SK-MEL-5 (cell line): ENCODE measurements around a stretch of chr7.

RAMPAGE:
- cytosol, long total RNA = no peak
- long total RNA = no peak
- nucleus, long total RNA = no peak
Observed at GRCh38 chr7:139567203-139567694, 43.8 kb downstream of the CLEC2L start.

DNA sequence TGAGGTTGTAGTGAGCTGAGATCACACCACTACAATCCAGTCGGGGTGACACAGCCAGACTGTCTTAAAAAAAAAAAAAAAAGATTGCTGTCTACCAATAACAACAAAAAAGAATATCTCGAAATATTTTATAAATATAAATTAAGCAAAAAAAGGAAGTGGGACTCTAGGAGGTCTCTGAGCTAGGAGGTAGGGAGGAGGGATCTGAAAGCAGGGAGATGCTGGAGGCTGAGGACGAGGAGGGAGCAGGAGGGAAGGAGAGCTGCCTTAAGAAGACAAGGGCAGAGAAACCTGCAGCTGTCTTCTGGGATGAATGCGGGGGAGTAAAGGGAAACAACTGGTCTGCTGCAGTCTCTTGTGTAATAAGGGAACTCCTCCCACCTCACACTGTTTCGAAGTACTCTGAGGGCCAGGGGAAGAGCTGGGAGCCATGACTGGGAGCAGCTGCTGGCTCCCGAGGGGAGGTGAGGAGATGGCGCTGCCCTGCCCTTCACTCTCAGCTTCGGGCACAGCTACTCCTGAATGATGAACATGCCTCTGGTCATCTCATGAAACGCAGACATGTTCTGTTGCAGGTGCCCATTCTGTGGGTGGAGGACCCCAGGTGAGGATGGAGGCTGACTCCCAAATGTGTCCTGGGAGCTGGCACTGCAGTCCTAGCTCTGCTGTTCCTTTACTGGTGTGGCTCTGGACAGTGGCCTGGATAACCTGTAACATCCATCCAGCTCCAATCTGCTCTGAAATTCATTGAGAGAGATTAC, 65.1 kb downstream of the CLEC2L start:
RAMPAGE:
- cytosol, long total RNA = no peak
- long total RNA = no peak
- nucleus, long total RNA = no peak

DNA sequence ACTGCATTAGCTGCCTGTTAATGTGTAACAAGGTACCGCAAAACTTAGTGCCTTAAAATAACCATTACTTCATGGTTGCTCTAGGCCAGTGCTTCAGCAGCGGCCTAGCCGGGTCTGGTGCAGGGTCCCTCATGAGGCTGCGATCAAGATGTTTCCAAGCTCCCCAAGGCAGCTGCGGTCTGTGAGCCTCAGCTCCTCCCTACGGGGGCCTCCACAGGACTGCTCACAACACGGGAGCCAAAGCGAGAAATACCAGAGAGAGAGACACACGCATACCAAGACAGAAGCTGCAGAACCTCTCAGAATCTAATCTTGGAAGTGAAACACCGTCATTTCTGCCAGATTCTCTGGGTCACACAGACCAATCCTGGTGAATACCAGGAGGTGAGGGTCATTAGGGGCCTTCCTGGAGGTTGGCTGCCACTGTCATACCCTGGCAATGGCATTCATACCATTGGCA, 94.5 kb downstream of the HIPK2 start:
RAMPAGE:
- cytosol, long total RNA = no peak
- long total RNA = no peak
- nucleus, long total RNA = no peak

RAMPAGE:
- cytosol, long total RNA = no peak
- long total RNA = no peak
- nucleus, long total RNA = no peak
Observed at GRCh38 chr7:139687910-139688639, 89.7 kb downstream of the HIPK2 start.

DNA sequence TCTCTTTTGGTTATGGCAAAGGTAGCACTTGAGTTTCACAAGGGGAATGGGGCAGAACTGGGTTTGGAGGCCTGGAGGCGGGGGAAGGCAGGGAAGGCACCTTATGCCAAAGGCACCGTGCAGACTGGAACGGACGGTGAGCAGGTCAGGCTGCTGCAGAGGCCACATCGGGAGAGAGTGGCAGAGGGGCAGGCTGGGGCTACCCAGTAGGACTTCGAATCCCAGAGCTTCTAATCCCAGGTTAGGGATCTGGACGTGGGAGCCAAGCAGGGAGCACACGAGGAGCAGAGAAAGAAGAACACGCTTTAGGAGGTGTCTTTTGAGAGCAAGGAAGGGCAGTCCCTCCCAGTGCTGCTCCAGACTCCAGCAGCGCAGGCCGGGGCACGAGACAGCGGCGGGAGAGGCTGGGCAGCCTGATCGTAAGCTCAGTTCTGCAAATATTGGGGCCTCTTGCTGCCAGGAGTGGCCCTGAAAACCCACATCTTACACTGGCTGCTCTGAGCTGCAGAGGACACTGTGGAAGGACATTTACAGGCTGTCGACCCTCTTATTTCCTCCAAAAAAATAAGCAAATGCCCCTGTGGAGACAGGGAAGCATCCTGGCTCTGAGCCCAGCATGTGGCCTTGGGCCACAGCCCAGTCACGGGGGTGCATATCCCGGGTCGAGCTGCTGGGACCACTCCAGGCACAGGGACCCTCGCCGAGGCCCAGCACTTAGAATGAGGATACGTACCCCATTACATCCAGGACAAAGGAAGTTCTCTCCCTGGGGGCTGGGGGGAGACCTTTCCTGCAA, 75.8 kb downstream of the HIPK2 start:
RAMPAGE:
- cytosol, long total RNA = no peak
- long total RNA = no peak
- nucleus, long total RNA = no peak

DNA sequence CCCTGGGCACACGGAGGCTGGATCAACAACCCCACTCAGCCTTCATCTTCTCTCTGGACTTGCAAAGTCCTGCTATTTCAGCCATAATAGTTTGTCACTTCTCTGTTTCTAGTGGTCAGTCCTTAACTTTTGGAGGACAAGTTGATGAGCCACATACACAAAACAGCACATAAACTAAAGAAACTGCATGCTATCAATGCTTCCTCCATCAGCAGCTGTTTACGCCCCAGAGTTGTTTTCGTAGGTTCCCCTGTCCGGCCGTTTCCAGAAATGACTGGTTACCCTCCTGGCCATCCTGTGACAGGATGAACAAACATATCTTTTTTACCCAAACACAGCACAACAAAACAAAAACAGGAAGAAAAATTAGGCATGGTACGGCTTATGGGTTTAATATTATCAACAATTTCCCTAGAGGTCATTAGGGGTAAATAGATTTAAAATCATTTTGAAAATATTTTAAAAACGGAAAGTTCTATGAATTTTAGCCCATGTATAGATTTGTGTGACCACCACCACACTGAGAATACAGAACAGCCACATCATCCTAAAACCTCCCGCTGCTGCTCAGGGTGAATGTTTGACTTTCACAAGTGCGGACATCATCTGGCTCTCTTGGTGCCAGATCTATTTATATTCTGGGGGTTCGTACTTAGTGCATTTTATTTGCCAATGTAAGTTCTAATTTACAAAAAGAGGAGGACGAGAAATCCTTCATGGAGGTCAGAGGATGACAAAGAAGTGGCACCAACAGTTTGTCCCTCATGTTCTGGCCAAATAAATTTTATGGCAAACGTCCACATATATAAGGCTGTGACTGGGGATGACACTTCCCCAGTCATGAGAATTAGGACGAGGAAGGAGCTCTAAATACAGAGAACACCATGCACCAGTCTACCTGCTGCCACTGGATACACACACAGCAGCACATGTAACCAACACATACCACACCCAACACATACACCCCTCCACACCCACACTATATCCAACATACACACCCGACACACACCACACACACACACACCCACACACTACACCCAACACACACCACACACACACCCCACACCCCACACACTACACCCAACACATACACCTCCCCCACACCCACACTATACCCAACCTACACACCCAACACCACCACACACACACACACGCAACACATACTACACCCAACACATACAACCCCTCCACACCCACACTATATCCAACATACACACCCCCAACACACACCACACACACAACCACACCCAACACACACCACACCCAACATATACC, 74.6 kb downstream of the HIPK2 start:
RAMPAGE:
- cytosol, long total RNA = no peak
- long total RNA = no peak
- nucleus, long total RNA = no peak

DNA sequence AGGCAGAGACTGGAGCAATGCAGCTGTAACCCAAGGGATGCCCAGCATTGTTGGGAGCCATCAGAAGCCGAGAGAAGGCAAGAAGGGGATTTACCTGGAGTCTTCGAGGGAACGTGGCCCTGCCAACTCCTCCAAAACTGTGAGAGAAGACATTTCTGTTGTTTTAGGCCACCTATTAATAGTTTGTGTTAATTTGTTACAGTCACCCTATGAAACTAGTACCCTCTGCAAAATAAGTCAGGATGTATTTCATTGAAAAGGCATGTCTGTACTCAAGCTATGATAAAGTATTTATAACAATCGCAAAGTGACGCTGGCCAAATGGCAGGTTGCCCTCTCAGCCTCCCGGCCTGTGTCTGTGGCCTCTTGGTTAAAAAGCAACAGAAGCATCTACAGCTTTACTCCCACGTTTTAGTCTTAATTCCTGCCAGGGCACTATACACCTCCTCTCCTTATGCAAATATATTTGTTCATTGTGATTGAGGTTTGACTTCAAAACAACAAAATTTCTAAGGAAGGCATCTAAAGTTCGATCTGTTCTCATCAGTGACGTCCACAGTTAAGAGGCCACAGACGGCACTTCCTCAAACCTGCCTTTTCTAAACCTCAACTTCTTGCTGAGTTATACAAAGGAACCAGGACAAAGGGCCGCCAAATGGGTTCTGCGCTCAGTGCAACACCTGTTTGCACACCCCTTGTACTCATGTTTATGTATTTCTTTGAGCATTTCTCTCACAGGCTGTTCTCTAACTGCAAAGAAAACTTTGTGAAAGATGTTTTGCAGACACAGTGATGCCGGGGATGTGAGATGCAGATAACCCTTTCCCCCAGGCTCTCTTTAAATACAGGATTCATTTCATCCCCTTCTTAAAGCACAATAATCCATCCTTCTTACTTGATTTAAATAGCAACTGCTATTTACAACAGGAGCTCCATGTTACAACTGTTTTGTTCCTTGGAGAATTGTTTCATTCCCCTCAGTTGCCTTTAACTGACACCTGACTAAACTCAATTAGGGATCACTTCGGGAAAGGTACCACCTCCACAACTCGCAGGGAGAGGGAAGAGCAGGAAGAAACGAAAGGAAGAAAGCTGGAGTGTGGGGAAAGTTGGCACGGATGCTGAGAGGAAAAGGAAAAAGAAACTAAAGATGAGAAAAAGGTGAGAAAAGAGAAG, 46.5 kb downstream of the HIPK2 start:
RAMPAGE:
- cytosol, long total RNA = no peak
- long total RNA = no peak
- nucleus, long total RNA = no peak

RAMPAGE:
- cytosol, long total RNA = no peak
- long total RNA = no peak
- nucleus, long total RNA = no peak
Observed at GRCh38 chr7:139737483-139737699, 40.4 kb downstream of the HIPK2 start.

RAMPAGE:
- cytosol, long total RNA = no peak
- long total RNA = no peak
- nucleus, long total RNA = no peak
Observed at GRCh38 chr7:139747823-139748129, 30.0 kb downstream of the HIPK2 start.

DNA sequence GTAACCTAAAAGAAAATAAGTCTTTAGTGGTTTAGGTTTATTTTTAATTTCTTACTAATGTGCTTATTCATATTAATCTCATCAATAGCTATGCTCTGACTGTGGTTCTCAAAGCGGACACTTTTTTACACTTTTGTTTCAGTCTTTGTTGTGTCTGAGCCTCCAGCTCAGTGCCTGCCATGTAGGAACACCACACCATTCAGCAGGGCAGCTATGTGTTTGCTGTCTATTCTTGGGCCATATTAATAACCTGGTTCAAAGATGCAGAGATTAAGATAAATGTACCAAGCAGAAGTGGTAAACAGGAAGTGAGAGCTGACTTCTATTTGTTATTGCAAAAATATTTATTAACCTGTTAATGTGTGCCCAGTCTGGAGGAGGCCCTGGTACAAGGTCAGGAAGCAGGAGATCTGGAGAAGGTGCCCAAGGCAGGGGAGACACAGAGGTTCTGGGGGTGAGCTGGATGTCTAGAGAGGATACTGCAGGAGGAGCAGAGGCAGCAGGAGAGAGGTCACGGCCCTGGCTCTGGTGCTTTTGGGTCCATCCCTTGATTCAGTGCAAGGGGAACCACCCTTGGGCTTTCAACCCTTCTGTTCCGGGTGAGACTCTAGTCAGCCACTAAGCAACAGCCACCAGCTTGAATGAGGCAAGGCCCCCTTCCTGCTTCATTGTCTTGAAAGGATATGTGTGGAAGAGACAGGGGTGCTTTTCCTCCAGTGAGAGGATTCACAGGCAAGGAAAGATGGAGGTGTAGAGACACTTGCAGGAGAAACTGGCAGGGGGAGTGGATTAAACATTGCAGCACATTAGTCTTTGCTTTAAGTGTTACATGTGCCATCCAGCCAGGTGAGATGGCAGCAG, 1.9 kb downstream of the TBXAS1 start:
RAMPAGE:
- cytosol, long total RNA = no peak
- long total RNA = no peak
- nucleus, long total RNA = no peak

DNA sequence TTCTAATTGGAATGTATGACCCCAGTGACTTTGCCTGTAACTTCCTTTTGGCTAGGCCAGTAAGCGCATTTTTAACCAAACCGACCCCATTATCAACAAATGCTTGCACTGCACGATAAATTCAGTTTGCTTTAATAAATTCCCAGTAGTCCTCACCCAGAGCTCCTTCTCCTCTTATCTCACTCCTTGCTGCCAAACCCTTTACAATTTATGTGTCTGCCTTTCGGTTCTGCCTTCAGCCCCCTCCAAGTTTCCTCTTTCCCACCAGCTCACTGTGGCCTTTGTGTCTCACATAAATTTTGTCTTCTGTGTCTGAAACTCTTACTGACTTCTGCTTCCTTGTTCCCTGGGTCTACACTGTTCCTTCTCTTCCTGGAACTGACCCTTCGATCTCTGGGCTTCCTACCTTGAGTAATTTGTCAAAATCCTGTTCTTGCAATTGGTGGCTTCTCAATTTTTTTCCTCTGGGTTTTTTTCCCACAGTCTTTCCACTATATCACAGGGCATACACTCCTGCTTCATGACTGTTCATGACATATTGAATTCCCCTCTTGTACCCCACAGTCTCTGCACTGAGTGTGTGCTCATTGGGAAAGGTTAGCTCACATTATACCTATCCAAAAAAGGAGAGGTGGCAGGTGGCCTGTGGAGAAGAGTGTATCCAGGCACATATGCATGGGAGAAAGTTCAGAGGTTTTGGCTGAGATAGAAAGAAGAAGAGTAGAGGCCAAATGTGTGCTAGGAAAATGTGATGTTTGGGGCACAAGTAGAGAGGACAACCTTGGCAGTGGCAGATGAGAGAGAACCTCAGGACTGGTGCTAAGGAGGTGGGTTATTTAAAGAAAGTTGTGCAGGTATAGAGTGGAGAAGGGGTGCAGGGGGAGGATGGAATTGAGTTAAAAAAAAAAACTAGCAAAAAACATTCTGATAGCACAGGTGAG, 59.2 kb downstream of the TBXAS1 start:
RAMPAGE:
- cytosol, long total RNA = no peak
- long total RNA = no peak
- nucleus, long total RNA = no peak

DNA sequence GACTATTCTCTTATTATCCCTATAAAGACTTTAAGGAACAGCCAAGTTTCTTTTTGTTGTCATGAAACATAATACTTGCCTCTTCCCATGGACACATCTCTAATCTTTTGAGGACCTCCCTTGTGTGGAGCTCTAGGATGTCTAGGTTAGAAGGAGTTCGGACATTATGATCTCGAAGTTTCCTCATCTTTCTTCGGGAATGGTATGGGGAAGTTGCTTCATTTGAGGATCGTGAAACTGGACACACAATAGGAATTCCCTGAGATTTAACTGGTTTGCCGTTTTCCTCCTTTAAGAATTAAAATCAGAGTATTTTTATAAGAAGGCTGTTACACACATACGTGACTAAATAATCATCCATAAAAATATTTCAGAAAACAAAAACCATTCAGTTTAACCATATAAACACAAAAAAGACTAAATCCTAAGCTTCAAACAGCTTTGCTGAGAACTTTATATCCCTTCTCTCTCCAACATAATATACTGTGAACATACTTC, 39.2 kb upstream of the PARP12 start:
RAMPAGE:
- cytosol, long total RNA = no peak
- long total RNA = no peak
- nucleus, long total RNA = no peak

RAMPAGE:
- cytosol, long total RNA = no peak
- long total RNA = no peak
- nucleus, long total RNA = no peak
Observed at GRCh38 chr7:140171491-140172003, 5.2 kb downstream of the KDM7A start.

GRCh38 chr7:140175917-140176616, 716 bp downstream of the KDM7A start:
RAMPAGE:
- cytosol, long total RNA = no peak
- long total RNA = no peak
- nucleus, long total RNA = no peak

GRCh38 chr7:140213664-140214709, 37.2 kb upstream of the KDM7A start:
RAMPAGE:
- cytosol, long total RNA = no peak
- long total RNA = no peak
- nucleus, long total RNA = no peak

DNA sequence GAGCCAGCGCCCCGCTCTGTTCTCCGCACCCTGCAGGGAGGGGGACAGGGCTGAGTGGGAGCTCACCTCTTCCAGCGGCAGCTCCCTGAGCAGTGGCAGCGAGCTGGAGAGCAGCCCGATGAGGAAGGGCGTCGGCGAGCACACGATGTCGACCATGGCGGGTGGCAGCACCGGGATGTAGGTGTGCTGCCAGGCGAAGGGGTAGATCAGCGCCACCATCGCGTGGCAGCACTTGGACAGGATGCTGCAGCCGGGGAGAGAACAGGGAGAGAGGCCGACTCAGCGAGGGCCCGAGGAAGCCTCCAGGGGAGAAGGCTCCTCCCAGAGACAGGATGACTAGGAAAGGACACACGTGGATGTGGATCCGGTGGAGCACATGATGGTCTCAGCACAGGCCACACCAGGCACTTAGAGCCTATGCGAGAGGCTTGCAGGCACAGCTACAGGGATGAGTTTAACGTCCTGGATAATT, 48.0 kb upstream of the MKRN1 start:
RAMPAGE:
- cytosol, long total RNA = no peak
- long total RNA = no peak
- nucleus, long total RNA = no peak

DNA sequence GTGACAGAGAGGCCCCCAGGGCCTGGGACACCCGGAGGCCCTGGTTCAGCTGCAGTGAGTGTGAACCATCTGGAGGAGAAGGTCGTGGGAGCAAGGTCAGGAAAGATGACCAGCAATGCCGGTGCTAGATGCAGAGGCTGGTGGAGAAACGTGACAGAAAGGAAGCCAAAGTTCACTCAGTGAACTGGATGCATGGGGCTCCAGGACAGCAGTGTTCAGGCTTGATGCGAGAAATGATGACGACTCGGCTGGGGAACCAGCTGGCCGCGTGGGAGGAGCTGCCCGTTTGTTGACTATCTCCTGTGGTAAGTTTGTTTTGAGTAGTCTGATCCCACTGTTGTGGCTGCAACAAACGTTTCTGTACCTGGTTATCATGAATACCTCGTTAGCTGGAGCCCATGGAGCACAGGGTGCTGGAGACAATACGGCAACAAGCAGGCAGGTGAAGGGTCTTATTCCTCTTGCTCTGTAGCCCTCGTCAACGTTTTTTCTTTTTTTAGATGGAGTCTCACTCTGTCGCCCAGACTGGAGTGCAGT, 54.2 kb upstream of the MKRN1 start:
RAMPAGE:
- cytosol, long total RNA = no peak
- long total RNA = no peak
- nucleus, long total RNA = no peak

DNA sequence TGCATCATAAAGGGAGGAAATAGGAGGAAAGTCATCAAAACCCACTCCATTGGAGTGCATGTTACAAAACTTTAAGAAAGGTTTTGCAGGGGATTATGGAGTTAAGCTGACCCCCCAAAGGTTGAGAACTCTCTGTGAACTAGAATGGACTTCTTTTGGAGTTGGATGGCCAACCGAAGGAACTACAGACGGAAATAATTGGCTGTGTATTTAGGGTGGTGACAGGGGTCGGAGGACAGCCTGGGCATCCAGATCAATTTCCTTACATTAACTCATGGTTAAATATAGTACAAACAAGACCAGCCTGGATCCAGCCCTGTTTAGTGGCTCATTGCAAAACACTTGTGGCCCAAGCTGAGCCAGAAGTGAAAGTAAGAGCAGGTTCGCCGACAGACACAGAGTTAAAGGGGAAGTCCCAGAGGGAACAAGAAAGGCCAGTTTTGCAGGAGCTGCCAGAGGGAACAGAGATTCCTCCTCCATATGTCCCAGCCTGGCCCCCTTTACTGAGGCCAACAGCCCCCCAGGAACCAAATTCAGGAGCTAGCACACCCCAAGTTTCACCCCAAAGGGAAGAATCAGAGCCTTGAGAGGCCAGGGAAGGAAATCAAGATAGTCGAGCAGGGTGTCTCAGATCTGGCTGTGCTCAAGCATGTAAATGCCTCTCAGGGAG, 15.9 kb upstream of the DENND2A start:
RAMPAGE:
- cytosol, long total RNA = no peak
- long total RNA = no peak
- nucleus, long total RNA = no peak

GRCh38 chr7:140791758-140792673, 95.5 kb downstream of the NDUFB2 start:
RAMPAGE:
- cytosol, long total RNA = no peak
- long total RNA = no peak
- nucleus, long total RNA = no peak

DNA sequence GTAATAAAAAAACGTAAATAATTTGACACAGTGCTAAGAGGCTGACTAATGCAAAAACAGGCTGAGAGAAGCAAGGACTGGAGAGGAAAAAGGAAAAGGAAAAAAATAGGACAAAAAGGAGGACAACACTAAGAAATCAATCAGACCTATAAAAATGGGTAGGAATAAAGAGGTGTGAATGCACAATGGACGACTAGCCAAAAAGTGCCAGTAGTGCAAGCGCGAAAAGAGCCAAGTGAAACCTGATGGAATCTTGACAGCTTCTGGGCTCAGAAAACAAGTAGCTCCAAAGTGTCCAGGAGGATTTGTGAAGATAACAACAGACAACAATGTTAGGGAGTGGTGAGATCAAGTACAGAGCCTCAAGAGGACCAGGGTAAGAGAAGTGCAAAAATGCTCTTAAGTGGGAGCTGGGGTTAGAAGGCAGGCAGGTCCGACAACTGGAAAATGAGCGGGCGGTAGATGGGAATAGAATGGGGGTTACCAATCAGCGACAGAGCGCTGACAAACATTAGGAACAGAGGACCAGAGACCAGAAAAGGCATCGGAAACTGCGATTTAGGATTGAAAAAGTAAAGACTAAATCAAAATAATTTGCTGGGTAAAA, 1.2 kb downstream of the BRAF start:
RAMPAGE:
- cytosol, long total RNA = no peak
- long total RNA = no peak
- nucleus, long total RNA = no peak